HEK293 (cell line): ENCODE results near the genes FTCDNL1, SGO2 and AOX1.

DNA sequence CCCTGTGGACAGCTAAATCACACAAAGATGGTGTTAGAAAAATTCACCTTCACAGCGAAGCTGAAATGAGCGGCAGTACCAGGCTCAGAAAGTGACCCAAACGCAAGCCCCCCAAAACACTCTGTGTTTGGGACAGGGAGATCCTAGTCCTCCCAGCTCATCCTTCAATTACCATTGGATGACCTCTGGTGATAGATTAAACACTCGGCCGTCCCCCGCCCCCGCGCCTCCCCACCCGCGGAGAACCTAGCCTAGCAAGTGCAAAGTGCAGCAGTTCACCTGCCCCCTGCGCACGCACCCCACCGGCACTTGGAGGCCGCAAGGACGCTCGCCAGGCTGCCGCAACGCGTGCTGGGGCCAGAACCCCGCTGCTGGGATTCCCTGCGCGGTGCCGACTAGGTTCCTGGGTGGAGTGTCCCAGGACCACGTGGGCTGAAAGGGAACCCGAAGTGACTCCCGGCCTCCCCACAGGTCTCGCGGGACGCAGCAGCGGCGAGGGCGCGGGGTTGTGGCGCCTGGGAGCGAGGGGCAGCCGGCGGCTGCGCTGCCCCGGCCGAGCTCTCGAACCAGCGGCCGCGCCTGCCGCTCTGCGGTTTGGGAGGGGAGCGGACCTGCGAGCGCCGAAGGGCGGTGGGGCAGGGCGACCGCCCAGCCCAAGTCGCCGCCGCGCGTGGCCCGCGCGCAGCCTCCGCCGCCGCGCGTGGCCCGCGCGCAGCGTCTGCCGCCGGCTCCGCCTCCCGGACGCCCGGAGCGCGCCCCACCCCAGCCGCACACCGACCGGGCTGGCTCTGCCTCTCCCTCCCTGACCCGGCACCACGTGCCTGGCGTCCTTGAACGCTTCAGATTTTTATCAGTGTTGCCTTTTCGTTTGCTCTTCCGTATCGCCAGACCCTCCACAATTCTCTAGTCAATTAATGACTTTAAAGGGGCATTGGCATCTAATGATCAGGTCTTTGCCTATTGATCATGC lies at the start of gene FTCDNL1:
Gene FTCDNL1, minus strand, starts transcription at position 732 of the 970 bp plus-strand sequence.
- PRO-cap: bidirectional peak, plus-strand start at position 308 of the sequence, minus-strand start at position 370 of the sequence; bidirectional peak, plus-strand start at position 495 of the sequence, minus-strand start at position 589 of the sequence
- RRBS, 2 experiments: 1% methylated on average over 10 of the region's 88 CpGs

- PRO-cap: no peak
- RRBS, 2 experiments: no CpG with 5 or more reads among the region's 4 CpGs
Measured at GRCh38 chr2:200199874-200200434, 106.5 kb upstream of the SPATS2L start.

GRCh38 chr2:200306752-200306971 lies 169 bp downstream of the SPATS2L start:
- PRO-cap: no peak
- RRBS, 2 experiments: under 1% methylated on average over 11 to 19 of the region's 36 CpGs

- PRO-cap: bidirectional peak, plus-strand start at chr2:200307100, minus-strand start at chr2:200307256; bidirectional peak, plus-strand start at chr2:200307609, minus-strand start at chr2:200307662
- RRBS, 2 experiments: 1% methylated on average over 78 to 89 of the region's 130 CpGs
Measured at GRCh38 chr2:200306972-200308012, 799 bp downstream of the SPATS2L start.

- PRO-cap: bidirectional peak, plus-strand start at chr2:200526273, minus-strand start at chr2:200526041; bidirectional peak, plus-strand start at chr2:200526633, minus-strand start at chr2:200526611
- RRBS, 2 experiments: 1 to 2% methylated on average over 7 of the region's 66 CpGs
Measured at GRCh38 chr2:200525707-200526990, at the start of gene SGO2. SGO2 (plus strand) TSS chr2:200526207.

- PRO-cap: no peak
- RRBS, 2 experiments: 22 to 96% methylated on average over 19 to 22 of the region's 51 CpGs
Measured at GRCh38 chr2:200585637-200586465, at the start of gene AOX1. AOX1 (plus strand) TSS chr2:200586014.

GRCh38 chr2:200592315-200593195 lies 6.7 kb downstream of the AOX1 start:
- PRO-cap: no peak
- RRBS, 2 experiments: no CpG with 5 or more reads among the region's 2 CpGs

- PRO-cap: no peak
- RRBS, 2 experiments: no CpG with 5 or more reads among the region's 5 CpGs
Measured at GRCh38 chr2:200602467-200602952, 16.7 kb downstream of the AOX1 start.

- PRO-cap: no peak
- RRBS, 2 experiments: no CpG with 5 or more reads among the region's 9 CpGs
Measured at GRCh38 chr2:200851917-200852739, 12.3 kb downstream of the CLK1 start.

DNA sequence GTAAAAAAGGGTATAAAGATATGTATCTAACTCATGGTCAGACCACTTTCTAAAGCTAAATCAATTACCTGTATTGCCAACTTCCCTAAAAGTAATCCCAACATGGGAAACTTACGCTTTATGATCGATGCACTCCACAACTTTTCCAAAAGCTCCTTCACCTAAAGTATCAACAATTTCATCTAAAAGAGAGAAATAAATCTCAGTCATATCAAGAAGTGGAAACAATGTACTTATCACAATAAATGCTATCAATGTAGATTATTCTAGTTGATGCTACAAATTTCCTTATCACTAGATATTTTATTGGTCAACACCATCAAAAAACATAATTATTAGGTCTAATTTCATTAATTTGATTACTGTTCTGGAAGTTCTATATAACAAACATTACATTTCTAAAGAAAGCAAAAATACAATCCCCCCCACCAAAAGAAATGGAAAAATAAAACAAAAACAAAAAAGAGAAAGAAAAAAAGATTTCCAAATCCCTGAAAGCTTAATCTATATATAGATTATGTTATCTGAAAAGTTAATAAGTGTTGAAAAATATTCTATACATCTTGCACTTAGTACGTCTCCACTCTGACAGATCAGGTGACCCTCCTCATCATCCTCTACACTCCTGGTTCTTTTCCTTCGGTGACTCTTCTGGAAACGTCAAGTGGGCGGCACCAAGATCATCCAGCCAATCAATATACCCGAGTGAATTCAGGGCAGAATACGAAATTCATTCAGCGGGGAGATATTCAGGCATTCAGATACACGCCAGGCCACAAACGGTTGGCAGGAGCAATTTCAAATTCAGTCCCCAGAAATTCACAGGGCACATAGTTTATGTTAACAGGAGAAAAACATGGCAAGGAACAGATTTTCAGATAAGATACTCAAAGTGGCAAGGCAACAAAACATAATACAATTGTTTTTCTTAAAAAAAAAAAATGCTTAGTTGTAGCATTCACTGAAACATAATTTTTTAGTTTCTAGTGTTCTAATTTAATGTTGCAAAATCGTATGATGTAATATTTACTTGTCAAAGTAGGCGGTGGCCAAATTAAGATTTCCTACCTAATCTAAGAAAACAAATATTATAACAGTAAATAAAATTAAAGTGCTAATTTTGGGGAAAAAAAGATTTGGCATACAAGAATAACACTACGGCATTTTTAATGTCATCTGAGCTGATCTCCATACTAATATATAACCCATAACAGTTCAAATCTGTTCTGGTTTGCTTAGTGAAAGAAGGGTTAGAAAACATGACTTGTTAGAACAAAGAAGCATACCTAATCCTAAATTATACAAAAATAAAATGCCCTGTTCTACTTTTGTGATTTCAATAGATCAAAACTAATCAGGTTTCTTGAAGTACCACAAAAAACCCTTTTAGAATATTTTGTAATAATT lies 4.4 kb downstream of the CLK1 start:
- PRO-cap: no peak
- RRBS, 2 experiments: no CpG with 5 or more reads among the region's 14 CpGs

DNA sequence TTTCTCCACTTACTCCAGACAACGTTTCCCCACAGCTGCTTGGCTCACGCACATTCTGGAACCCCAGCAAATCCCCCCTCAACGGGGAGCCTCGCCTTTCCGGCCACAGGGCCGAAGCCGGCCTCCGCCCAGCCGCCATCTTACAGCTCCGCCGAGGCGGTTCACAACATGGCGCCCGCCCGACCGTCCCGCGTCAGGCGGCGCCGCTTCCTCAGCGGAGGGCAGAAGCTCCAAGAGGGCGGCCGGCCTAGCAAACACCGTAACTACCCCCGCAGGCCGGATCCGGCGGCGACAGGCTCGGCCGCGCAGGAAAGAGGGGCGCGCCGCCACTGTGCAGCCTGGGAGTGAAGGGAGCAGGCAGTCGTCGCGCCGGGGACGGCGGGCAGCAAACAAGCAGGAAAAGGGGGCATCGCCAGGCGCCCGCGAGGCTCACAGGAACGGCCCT lies 348 bp downstream of the CLK1 start:
- PRO-cap: bidirectional peak, plus-strand start at position 143 of the sequence, minus-strand start at position 142 of the sequence
- RRBS, 2 experiments: 1 to 2% methylated on average over 10 to 13 of the region's 47 CpGs

- PRO-cap: no peak
- RRBS, 2 experiments: no CpG with 5 or more reads among the region's 5 CpGs
Measured at GRCh38 chr2:201127487-201128056, 11.6 kb downstream of the CFLAR start.

- PRO-cap: no peak
- RRBS, 2 experiments: no CpG with 5 or more reads among the region's 4 CpGs
Measured at GRCh38 chr2:201132229-201133378, 16.6 kb downstream of the CFLAR start.

DNA sequence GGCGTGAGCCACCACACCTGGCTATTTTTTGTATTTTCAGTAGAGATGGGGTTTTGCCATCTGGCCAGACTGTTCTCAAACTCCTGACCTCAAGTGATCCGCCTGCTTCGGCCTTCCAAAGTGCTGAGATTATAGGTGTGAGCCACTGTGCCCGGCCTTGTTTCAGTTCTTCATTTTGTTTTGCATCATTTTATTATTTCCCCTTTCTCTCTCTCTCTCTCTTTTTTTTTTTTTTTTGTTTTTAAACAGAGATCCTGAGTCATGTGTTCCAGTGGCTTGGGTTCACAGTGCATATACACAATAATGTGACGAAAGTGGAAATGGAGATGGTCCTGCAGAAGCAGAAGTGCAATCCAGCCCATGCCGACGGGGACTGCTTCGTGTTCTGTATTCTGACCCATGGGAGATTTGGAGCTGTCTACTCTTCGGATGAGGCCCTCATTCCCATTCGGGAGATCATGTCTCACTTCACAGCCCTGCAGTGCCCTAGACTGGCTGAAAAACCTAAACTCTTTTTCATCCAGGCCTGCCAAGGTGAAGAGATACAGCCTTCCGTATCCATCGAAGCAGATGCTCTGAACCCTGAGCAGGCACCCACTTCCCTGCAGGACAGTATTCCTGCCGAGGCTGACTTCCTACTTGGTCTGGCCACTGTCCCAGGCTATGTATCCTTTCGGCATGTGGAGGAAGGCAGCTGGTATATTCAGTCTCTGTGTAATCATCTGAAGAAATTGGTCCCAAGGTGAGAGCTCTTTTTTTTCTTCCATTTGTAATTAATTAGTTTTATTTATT lies 26.1 kb downstream of the CASP10 start:
- PRO-cap: no peak
- RRBS, 2 experiments: no CpG with 5 or more reads among the region's 14 CpGs

GRCh38 chr2:201212150-201212579 lies 29.2 kb downstream of the CASP10 start:
- PRO-cap: no peak
- RRBS, 2 experiments: no CpG with 5 or more reads among the region's 8 CpGs

DNA sequence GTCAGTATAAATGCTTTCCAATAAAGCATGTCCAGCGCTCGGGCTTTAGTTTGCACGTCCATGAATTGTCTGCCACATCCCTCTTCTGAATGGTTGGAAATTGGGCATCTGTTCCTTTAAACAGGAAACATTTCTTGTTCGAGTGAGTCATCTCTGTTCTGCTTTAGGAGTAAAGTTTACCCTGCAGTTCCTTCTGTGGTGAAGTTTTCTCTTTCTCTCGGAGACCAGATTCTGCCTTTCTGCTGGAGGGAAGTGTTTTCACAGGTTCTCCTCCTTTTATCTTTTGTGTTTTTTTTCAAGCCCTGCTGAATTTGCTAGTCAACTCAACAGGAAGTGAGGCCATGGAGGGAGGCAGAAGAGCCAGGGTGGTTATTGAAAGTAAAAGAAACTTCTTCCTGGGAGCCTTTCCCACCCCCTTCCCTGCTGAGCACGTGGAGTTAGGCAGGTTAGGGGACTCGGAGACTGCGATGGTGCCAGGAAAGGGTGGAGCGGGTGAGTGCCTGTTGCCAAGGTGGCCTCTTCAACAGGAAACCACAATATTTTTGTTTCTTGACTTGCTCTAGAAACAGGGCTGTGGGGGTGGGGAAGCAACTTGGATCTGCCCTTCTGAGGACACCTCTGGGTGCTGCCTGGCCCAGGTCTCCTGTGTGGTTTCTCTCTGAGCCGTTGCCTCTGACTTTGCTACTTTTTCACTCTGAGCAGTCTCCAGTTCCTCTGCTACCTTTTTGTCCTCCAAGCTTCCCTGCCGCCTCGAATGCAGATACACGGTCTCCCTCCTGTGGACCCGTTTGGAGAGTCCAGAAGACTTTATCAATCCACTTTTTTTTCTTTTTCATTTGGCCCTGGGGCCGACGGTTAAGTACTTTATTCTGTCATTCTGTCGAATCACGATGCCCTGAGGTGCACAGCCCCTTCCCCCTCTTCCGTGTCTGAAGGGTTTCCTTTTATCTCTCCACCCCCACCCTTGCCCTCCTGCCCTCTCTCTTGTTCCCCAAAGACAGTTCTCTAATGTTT lies 2.1 kb upstream of the CASP8 start:
- PRO-cap: unidirectional peak, plus-strand start at position 354 of the sequence
- RRBS, 2 experiments: no CpG with 5 or more reads among the region's 19 CpGs

DNA sequence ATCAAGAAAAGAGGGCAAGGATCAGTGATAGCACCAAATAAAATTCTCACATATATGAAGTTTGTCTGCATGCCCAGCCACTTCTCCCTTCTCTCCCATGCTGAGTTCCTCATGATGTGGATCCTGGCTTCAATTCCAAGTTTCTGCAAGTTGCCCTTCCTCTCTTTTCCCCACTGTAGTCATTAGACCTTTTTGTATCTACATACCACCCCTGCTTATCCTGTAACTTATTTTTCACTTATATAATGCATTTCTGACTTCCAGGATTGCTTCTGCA lies 6.9 kb downstream of the STRADB start:
- PRO-cap: no peak

GRCh38 chr2:201643798-201644692 lies 742 bp upstream of the TMEM237 start:
- PRO-cap: no peak
- RRBS, 2 experiments: no CpG with 5 or more reads among the region's 13 CpGs

- PRO-cap: no peak
- RRBS, 2 experiments: 82 to 96% methylated on average over 3 of the region's 8 CpGs
Measured at GRCh38 chr2:201933626-201934179, 100.0 kb upstream of the FZD7 start.

DNA sequence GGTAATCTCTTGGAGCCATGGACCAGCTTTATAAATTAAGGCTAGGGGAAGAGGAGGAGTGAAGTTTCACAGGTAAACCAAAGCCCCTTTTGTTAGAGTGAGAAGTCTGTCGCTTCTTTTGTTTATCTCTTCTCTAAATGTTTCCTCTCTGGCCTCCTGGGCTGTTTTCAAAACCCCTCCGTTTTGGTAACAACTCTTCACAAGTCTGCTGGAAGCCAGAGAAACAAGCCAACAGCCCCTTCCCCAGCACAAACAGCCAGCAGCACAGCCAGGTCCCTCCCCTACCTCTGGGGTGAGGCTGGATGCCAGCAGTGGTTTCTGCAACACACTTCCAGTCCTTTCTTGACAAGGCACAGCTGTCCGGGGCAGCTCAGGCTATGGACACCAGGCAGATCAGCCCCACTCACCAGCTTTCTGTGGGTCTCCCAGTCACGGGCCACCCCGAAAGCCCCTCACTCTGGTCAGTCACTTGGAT lies 13.6 kb upstream of the FZD7 start:
- PRO-cap: no peak
- RRBS, 2 experiments: 54% methylated on average over 1 of the region's 5 CpGs; no CpG with 5 or more reads in 1 of the 2 experiments